Rectum (tissue), 1 donor: ENCODE measurements around a stretch of chr2.

DNA sequence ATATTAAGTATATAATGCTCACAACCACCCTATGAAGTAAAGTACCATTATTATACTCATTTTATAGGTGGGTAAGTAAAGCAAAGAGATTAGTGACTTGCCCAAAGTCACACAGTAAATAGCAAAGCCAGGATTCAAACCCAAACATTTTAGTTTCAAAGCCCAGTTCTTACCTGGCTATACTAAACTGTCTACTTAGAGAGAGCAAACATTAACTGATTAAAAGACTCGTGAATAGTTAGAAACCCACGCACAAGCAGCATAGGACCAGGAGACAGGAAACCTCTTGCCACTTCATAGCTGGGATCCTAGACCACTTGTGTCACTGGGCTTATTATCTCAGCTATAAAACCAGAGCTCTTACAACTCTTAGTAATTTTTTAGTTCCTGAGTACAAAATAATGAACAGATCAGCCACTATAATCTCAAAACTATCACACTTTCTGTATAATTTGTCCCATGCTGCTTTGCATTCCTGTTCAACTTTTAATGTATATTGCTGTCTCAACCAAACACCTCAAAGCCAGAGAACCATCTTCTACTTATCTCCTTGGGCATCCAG, 2.4 kb upstream of the AAK1 start:
- PRO-cap: no peak

GRCh38 chr2:69768153-69768689, 26.3 kb downstream of the ANXA4 start:
- PRO-cap: no peak

DNA sequence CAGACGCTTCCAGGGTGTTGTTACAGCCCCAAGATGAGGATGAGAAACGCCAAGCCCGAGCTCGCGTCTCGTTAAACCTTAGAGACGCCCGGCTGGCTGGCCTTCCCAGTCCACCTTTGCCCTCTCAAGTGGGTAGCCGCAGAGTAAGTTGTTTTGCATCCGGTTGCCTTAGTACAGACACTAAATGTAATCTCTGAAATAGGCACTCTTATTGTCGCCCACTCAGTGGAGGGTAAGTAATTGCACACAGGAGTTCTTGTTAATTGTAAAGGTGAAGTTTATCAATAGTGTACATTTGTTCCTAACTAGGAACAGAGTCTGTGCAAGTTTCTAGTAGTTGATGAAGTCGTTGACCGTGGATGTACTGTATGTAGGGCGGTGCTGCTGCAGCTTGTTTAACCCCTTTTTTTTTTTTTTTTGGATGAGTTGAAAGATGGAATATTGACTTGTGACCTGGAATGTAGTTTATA, 936 bp downstream of the GMCL1 start:
- PRO-cap: bidirectional peak, plus-strand start at position 120 of the sequence, minus-strand start at position 118 of the sequence

- PRO-cap: unidirectional peak, minus-strand start at chr2:69902842
These were observed 8.6 kb downstream of the SNRNP27 start for GRCh38 chr2:69902203-69902910.

GRCh38 chr2:69915607-69916189, 789 bp downstream of the MXD1 start:
- PRO-cap: bidirectional peak, plus-strand start at chr2:69915972, minus-strand start at chr2:69915810; bidirectional peak, plus-strand start at chr2:69916380, minus-strand start at chr2:69916118

DNA sequence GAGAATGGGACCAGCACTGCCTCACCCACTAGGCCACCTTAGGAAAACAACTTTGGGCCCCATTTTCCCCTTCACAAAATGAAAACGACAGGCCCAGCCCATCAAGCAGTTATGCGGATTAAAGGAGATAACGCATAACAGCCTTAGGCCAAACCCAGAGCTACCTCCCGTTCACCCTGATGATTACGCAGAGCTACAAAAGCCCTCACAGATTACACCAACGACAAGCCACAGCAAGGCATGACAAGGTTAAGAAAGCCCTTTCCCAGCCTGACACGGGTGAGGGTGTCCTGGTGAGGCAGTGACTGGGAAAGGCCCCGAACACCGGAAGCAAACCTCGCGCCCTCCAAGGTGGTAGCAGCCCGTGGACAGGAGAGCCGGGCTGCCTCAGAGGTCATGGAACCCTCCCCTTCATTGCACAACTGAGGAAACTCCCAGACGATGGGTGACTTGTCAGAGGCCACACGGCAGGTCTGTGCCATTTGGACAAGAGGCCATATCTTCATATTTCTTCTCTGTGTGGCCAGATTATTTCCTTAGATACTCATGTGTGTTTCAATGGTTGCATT, 17.0 kb upstream of the ASPRV1 start:
- PRO-cap: no peak

DNA sequence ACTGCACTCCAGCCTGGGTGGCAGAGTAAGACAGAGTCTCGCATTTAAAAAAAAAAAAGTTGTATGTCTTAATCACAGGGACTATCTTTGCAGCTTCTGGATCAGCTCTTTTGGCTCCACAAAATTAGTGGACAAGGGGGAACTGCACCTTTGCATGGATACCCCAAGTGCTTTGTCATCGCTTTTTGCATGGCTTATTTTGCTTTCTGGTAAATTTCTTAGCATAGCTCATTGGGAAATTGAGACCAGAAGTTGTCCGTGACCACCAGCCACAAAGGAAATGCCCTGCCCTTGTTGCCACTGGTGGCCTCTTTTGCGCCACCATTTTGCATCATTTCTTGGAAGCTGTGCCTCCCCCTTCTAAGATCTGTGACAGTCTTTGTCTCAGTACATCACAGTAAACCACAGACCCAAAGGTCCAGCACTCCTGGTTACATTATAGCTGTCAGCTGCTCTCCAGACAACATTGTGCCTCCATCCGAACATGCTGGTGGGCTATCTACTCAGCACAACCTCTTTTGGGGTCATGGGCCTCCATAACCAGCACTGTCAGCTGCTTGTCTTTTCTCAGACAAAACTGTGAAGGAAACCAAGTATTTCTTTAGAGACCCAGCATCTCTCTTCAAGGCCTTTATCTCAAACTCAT, 43.8 kb upstream of the PCBP1 start:
- PRO-cap: no peak

DNA sequence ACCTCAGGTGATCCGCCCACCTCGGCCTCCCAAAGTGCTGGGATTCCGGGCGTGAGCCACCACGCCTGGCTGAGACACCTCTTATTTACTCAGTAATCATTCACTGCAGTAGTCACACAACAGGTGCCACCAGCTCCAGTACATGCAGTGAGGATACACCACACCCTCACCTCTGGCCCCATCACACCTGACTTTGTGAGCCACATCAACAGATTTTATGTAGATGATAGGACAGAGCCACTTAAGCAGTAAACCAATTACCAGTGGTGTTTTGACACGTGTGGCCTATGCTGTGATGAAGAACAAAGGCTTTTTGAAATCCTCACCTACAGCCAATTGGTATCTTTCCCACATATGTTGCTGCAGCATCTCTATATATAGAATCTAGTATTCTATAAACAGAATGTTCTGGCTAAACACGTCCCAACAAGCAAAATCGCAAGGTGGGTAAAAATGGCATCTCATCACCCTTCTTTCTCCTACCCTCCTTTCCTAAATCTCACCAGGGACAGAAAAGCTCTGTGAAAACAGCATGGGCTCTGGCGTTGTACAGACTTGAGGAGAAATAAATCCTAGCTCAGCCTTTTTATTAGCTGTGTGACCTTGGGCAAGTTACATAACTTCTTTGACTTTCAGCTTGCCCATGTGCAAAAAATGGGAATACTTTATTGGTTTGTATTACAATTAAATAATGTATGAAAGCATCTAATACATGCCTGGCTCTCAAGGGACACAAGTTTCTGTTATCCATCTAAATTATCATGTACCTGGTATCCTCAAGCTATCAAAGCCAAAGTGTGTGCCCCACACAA, 42.4 kb upstream of the PCBP1 start:
- PRO-cap: bidirectional peak, plus-strand start at position 403 of the sequence, minus-strand start at position 114 of the sequence

DNA sequence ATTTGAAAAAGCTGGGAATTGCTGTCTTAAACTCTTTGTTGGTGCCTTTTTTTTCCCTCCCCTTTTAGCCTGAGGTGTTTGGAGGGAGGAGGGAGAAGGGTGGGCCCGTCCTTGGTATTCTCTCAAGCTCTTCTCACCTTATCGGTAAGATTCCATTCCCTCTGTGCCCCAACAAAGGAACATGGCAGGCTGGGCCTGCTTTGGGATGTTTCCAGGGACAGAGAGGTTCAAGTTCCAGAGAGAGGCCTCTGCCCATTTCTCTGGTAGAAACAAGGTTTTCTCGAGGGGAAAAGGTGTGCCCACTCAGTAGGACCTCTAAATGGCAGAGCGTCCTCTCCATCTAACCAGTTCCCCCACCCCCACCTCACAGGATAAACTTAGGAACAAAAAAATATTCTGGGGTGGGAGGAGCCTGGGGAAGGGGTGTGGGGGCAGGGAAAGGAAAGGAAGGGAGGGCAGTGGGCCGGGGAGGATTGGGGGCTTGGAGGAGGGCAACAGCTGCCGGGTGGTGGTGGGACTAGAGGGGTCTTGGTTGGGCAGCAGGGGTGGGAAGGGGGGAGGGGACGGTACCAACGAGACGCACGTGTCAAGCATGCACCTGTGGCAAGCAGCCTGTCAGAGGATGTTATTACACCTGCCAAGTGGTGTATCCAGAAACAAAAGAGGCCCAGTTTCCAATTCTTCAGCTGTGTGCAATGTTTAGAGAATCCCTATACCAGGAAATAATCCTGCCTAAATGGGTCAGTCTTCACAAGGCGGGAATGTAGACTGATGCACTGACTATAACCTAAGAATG, 2.1 kb downstream of the PCBP1 start:
- PRO-cap: bidirectional peak, plus-strand start at position 474 of the sequence, minus-strand start at position 361 of the sequence

GRCh38 chr2:70123776-70123976, 36.4 kb downstream of the PCBP1 start:
- PRO-cap: no peak

- PRO-cap: bidirectional peak, plus-strand start at chr2:70141380, minus-strand start at chr2:70141401; bidirectional peak, plus-strand start at chr2:70141780, minus-strand start at chr2:70141730
These were observed 49.4 kb downstream of the C2orf42 start for GRCh38 chr2:70141330-70141885.

GRCh38 chr2:70191201-70191464, 314 bp upstream of the C2orf42 start:
- PRO-cap: no peak

GRCh38 chr2:70233904-70234219, 14.6 kb downstream of the TIA1 start:
- PRO-cap: no peak

DNA sequence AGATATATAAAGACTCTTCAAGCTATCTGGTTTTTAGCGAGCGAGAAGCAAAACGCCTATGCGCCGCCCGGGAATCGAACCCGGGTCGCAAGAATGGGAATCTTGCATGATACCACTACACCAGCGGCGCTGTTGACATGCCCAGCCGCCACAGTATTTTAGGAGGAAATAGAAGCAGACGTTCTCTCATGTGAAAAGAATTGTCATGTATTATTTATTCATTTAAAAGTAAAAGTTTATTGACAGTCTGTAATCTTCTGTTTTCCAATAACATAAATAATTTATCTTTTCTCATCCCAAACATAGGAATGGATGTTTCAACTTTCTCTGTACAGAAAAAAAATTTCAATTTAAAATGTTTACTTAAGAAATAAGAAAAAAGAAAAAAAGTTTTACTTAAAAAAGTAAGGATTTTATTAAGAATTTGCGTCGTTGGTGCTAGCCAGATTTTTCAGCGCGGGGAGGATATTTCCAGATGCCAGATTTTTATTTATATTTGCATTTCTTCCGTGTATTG, 562 bp upstream of the TIA1 start:
- PRO-cap: no peak

DNA sequence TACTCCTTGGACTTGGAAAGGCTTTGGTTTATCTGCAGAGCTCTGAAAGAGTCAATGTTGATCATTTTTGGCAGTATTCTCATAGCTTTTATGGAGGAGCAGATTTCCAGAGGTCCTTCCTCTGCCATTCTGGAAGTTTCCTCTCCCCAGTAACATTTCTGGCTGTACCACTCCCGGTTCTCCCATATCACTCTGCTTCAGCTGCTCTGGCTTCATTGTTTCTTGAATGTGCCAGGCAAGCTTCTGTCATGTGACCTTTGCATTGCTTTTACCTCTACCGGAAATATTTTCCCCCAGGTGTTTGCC, 12.3 kb downstream of the PCYOX1 start:
- PRO-cap: no peak

- PRO-cap: no peak
These were observed 13.5 kb downstream of the SNRPG start for GRCh38 chr2:70279764-70280641.

DNA sequence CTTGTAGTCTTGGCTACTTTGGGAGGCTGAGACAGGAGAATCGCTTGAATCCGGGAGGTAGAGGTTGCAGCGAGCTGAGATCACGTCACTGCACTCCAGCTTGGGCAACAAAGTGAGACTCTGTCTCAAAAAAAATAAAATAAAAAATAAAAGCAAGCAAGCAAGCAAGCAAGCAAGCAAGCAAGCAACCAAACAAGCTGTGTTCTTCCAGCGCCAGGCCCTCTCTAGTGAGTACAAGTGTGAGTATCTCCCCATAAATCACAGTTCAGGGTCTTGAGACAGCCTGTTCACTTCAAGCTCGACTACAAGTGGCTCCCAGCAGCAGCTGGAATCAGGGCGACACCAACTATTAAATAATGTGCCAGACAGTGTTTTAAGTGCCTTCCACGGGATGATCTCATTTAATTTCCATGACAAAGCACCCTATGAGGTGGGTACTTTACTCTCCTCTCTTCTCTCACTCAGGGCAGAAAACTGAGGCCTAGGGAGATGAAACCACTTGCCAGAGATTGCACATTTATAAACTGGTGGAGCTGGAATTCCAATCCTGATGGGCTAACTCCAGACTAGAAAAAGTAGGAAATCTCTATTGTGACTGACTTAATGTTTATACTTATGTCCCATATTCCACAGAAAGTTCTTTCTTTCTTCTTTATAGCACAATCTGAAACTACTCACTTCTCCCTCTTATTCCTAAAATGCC, 2.6 kb upstream of the FAM136A start:
- PRO-cap: no peak

GRCh38 chr2:70403095-70403664, 101.3 kb upstream of the FAM136A start:
- PRO-cap: no peak

GRCh38 chr2:70552501-70553319, 916 bp downstream of the TGFA start:
- PRO-cap: unidirectional peak, plus-strand start at chr2:70552723

DNA sequence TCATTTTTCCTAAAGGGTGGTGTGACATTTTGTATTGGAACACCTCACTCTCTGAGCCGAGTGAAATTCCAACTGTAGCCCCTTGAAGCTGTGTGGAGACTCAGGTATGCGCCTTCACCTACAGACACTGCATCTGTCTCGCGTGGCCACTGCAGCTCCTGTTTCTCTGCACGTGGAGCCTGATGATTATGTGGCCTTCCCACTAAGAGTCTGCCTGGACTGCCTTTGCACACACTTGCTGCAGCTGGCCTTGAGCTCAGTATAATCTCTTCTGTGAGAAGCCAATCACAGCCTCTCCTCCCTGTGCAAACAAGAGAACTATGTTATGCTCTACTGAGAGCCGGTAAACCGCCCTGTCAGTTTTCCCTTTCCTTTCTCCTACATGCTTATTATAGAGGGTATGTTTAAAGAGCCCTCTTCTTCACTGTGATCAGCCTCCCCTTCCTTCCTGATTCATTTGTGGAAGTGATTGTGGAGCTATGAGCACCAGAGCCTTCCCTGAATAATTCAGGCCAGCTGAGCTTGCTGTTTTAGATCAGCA, 3.5 kb upstream of the TGFA start:
- PRO-cap: bidirectional peak, plus-strand start at position 460 of the sequence, minus-strand start at position 227 of the sequence